ENCODE measurements around the genes ZNF345, CATSPERG and ACTN4.

GRCh38 chr19:36605413-36606140 is 464 bp downstream of the ZNF382 start:
- PRO-cap, result unidirectional peak, minus-strand start at chr19:36605638
CAGE:
- cytosol, long polyA minus RNA, result no peak
- cytosol, long polyA plus RNA, result no peak
- long polyA plus RNA, result no peak
- nucleus, long polyA minus RNA, result no peak
- nucleus, long polyA plus RNA, result no peak

- PRO-cap, result no peak
CAGE:
- cytosol, long polyA minus RNA, result no peak
- cytosol, long polyA plus RNA, result no peak
- long polyA plus RNA, result no peak
- nucleus, long polyA minus RNA, result no peak
- nucleus, long polyA plus RNA, result no peak
Observed at GRCh38 chr19:36689262-36689705, 1.9 kb downstream of the ZNF567 start.

DNA sequence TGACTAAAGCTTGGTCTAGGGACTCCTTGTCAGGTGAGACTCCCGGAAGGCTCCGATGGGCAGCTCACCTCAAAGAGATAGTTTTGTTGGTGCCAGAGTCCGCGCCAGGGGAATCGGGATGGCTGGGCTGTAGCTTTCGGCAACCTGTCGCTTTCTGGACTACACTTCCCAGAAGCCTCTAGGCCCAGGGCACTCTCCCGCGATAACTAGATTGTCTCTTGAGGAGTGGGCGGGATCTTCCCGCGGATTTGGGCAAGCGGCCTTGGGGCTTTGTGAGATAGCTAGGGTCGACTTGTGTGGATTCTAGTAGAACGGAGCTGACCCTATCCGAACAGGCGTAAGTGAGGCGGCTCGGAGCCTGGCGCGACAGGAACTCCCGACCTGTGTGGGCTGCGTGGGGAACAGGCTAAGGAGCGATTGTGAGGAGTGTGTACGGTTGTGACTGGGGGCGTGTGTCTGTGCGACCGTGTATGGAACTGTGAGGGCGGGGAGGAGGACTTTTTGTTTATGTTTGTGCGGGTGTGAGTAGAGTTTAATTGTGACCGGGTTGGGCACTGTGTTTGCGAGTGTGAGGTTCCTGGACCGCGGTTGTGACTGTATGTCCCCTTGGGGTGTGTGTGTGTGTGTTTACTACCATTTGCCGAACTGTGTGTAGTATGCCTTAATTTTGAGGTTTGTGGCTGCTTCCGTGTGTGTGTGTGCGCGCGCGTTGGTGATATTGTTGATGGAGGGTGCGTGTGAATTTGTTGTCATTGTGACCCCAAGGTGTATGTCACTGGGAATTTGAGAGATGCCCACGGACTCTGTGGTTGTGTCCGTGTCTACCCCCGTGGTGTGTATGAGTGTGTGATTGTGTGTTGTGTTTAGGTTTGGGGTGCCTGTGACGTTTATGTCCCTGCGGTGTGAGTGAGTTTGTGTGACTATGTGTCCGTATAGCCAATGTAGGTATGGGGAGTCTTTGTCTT is at the start of gene ZNF345:
Gene ZNF345 (plus strand): TSS at position 245 of the 965 bp plus-strand sequence.
- PRO-cap, result bidirectional peak, plus-strand start at position 255 of the sequence, minus-strand start at position 156 of the sequence; unidirectional peak, minus-strand start at position 472 of the sequence
CAGE:
- cytosol, long polyA minus RNA, result start-site peak on the plus strand centred at position 248 of the sequence, 55 bp wide, 34 reads
- cytosol, long polyA plus RNA, result start-site peak on the plus strand centred at position 257 of the sequence, 68 bp wide, 23 and 24 reads in 2 replicates
- long polyA plus RNA, result no peak
- nucleus, long polyA minus RNA, result start-site peak on the minus strand centred at position 149 of the sequence, 62 bp wide, 115 reads; start-site peak on the plus strand centred at position 256 of the sequence, 22 bp wide, 159 reads
- nucleus, long polyA plus RNA, result start-site peak on the plus strand centred at position 255 of the sequence, 24 bp wide, 25 and 44 reads in 2 replicates

DNA sequence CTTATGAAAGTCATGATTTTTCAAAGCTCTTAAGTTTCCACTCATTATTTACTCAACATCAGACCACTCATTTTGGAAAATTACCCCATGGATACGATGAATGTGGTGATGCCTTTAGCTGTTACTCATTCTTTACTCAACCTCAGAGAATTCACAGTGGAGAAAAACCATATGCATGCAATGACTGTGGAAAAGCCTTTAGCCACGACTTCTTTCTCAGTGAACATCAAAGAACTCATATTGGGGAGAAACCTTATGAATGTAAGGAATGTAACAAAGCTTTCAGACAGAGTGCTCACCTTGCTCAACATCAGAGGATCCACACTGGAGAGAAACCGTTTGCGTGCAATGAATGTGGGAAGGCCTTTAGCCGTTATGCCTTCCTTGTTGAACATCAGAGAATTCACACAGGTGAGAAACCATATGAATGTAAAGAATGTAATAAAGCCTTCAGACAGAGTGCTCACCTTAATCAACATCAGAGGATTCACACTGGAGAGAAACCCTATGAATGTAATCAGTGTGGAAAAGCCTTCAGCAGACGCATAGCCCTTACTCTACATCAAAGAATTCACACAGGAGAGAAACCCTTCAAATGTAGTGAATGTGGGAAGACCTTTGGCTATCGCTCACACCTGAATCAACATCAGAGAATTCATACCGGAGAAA is 18.0 kb downstream of the ZNF527 start:
- PRO-cap, result no peak
CAGE:
- cytosol, long polyA minus RNA, result no peak
- cytosol, long polyA plus RNA, result no peak
- long polyA plus RNA, result no peak
- nucleus, long polyA minus RNA, result no peak
- nucleus, long polyA plus RNA, result no peak

DNA sequence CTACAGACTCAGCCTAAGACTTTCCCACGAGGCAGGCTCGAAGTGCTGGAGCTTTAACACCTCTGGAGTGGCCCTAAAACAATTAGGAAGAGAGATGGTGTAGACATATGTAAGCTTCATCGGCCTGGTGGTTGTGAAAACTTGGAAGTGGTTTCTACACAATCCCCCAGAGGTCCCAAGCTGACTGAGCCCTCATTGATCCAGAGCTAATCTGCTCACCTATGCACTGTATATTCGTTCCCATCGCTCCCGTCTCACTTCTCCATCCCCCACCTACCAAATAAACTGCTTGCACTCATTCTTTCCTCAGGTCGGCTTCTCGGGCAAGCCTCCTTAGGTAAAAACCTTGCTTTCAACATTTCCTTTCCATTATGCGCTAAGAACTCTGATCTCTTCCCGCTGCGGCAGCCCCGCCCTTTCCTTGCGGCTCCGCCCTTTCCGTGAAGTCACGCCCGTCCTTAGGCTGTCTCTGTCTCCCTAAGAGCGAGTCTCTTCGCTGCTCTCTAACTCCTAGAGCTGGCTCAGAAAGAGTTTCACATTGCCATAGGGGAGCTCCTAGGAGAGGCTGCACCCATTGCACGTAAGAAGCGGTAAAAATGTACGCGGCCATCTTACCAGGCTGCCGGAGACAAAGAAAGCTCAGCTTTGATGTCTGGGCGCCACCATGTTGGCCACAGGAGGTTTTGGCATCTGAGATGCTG is 621 bp upstream of the ZNF793 start:
- PRO-cap, result bidirectional peak, plus-strand start at position 609 of the sequence, minus-strand start at position 633 of the sequence
CAGE:
- cytosol, long polyA minus RNA, result no peak
- cytosol, long polyA plus RNA, result no peak
- long polyA plus RNA, result no peak
- nucleus, long polyA minus RNA, result no peak
- nucleus, long polyA plus RNA, result no peak

DNA sequence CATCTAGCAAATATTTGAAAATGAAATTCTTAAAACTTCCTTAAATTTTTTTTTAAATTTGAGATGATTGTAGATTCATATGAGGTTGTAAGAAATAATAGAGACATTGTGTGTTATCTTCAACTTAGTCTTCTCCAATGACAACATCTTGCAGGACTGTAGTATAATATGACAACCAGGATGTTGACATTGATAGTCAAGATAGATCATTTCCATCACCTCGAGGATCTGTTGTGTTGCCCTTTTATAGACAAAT is 1.2 kb downstream of the ZNF540 start:
- PRO-cap, result no peak
CAGE:
- cytosol, long polyA minus RNA, result no peak
- cytosol, long polyA plus RNA, result no peak
- long polyA plus RNA, result no peak
- nucleus, long polyA minus RNA, result no peak
- nucleus, long polyA plus RNA, result no peak

DNA sequence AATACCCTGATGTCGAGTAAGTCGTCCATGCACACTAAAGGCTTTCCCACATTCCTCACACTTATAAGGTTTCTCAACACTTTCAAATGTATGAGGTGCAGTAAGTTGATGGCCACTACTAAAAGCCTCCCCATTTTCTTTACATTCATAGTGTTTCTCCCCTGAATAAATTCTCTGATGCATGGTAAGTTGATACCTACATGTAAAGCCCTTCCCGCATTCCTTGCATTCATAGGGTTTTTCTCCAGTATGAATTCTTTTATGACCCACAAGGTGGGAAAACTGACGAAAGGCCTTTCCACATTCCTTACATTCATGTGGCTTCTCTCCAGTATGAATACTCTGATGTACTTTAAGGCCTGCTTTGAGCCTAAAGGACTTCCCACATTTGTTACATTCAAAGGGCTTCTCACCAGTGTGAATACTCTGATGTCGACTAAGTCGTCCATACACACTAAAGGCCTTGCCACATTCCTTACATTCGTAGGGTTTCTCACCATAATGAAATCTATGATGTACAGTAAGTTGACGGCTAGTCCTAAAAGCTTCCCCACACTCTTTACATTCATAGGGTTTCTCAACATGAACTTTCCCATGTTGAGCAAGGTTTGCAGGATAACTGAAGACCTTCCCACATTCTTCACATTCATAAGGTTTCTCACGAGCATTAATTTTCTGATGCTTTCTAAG is 20.4 kb downstream of the ZNF607 start:
- PRO-cap, result no peak
CAGE:
- cytosol, long polyA minus RNA, result no peak
- cytosol, long polyA plus RNA, result no peak
- long polyA plus RNA, result no peak
- nucleus, long polyA minus RNA, result no peak
- nucleus, long polyA plus RNA, result no peak

GRCh38 chr19:38005430-38006882 is 98.9 kb downstream of the SIPA1L3 start:
- PRO-cap, result no peak
CAGE:
- cytosol, long polyA minus RNA, result no peak
- cytosol, long polyA plus RNA, result no peak
- long polyA plus RNA, result no peak
- nucleus, long polyA minus RNA, result no peak
- nucleus, long polyA plus RNA, result no peak

- PRO-cap, result no peak
CAGE:
- cytosol, long polyA minus RNA, result no peak
- cytosol, long polyA plus RNA, result no peak
- long polyA plus RNA, result no peak
- nucleus, long polyA minus RNA, result no peak
- nucleus, long polyA plus RNA, result no peak
Observed at GRCh38 chr19:38024904-38025696, 118.1 kb downstream of the SIPA1L3 start.

- PRO-cap, result unidirectional peak, plus-strand start at chr19:38060132
CAGE:
- cytosol, long polyA minus RNA, result no peak
- cytosol, long polyA plus RNA, result no peak
- long polyA plus RNA, result no peak
- nucleus, long polyA minus RNA, result no peak
- nucleus, long polyA plus RNA, result no peak
Observed at GRCh38 chr19:38059950-38060381, 153.0 kb downstream of the SIPA1L3 start.

DNA sequence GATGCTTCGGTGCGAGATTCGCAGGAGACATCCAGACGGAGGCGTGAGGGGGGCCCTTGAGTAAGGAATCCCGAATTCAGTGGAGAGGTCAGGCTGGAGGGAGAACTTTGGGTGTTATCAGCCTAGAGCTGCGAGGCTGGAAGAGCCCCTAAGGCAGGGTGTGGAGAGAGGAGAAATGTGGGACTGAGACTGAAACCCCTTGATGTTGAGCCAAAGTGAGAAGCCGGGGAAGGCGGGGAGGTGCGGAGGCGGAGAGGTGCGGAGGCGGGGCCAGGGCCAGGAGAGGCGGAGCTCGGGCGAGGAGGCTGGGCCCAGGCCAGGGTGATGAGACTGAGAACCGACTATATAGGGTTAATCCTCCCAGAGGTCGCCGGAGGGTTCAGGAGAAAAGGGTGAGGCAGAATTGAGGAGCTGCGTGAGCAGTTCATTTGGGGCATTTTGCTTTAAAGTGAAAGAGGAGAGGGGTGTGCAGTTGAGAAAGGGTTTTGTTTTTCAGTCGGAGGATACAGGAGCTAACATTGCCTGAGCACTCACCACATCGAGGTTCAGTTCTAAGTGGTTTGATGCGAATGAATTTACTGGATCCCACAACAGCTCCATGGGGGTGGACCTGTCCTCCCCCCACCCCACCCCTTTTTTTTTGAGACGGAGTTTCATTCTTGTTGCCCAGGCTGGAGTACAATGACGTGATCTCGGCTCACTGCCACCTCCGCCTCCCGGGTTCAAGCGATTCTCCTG is 40.3 kb downstream of the DPF1 start:
- PRO-cap, result no peak
CAGE:
- cytosol, long polyA minus RNA, result no peak
- cytosol, long polyA plus RNA, result no peak
- long polyA plus RNA, result no peak
- nucleus, long polyA minus RNA, result no peak
- nucleus, long polyA plus RNA, result no peak

DNA sequence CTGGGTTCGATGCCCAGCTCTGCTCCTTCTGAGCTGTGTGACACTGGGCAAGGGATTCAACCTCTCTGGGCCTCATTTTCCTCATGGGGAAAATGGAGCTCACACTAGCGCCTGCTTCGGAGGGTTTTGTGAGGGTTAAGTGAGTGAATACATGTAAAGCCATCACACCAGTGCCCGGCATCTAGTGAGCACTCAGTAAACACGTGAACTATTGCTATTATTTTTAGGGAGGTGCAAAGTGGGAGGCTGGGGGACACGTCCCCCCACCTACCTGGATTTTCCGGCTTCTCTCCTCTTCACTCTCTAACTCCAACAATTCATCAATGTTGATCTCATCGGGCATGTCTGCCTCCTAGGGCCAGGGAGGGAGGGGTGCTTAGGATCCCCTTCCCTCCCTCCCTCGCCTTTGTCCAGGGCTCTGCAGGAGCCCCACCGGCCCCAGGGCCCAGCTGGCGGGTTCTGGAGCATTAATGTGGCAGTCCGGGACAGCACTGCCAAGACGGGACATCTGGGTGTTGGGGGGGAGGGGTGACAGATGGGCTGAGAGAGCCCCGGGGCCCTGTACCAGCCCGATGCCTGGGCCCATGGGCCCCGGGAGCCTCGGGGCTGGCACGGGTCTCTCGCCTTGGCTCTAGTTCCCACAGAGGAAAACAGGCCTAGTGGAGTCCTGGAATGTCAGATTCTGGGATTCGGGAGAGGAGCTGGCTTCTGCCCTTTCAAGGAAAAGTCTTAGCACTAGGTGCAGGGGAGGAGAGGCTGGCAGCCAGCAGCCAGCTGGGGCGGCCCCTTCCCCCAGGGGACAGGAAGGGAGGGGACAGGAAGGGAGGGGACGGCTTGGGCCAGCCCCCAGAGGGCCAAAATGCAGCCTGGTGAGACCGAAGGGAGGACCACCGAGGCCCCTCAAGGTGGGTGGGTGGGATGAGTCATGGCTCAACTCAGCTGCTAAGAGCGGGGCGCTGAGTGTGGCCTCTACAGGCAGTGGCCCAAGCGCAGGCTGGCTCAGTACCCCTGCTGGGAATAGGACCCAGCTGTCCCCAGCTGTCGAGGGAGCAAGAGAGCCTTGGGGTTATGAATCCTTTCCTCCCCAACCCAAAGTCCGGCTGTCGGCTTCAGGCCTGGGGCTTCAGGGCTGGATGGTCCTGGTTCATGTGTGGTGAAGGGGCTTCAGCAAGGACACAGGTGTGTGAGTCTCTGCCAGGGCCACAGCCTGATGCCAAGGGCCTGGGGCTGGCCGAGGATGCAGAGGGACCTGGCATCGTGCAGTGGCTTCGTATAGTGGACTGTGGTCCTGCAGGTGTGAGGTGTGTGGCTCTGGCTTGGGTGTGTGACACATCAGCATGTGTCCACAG is 3.1 kb downstream of the PPP1R14A start:
- PRO-cap, result no peak
CAGE:
- cytosol, long polyA minus RNA, result no peak
- cytosol, long polyA plus RNA, result no peak
- long polyA plus RNA, result no peak
- nucleus, long polyA minus RNA, result no peak
- nucleus, long polyA plus RNA, result no peak

GRCh38 chr19:38277360-38278087 is 13.2 kb downstream of the SPINT2 start:
- PRO-cap, result bidirectional peak, plus-strand start at chr19:38278165, minus-strand start at chr19:38277932
CAGE:
- cytosol, long polyA minus RNA, result no peak
- cytosol, long polyA plus RNA, result no peak
- long polyA plus RNA, result no peak
- nucleus, long polyA minus RNA, result no peak
- nucleus, long polyA plus RNA, result no peak

- PRO-cap, result no peak
CAGE:
- cytosol, long polyA minus RNA, result no peak
- cytosol, long polyA plus RNA, result no peak
- long polyA plus RNA, result no peak
- nucleus, long polyA minus RNA, result no peak
- nucleus, long polyA plus RNA, result no peak
Observed at GRCh38 chr19:38321317-38322487, 2.1 kb downstream of the KCNK6 start.

DNA sequence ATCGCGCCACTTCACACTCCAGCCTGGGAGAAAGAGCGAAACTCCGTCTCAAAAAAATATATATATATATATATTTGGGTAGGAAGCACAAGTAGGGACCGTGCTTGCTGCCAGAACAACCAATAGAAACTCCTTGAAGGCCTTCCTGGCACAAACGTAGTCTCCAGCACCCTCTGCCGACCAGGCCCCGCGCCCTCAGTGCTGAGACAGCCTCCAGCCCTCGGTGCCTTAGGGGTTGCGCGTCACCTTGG is 218 bp upstream of the CATSPERG start:
- PRO-cap, result bidirectional peak, plus-strand start outside the sequence, minus-strand start at position 200 of the sequence
CAGE:
- cytosol, long polyA minus RNA, result no peak
- cytosol, long polyA plus RNA, result no peak
- long polyA plus RNA, result no peak
- nucleus, long polyA minus RNA, result no peak
- nucleus, long polyA plus RNA, result no peak

- PRO-cap, result bidirectional peak, plus-strand start at chr19:38335857, minus-strand start at chr19:38335686; bidirectional peak, plus-strand start at chr19:38336449, minus-strand start at chr19:38336331
CAGE:
- cytosol, long polyA minus RNA, result no peak
- cytosol, long polyA plus RNA, result no peak
- long polyA plus RNA, result start-site peak on the plus strand at chr19:38336405-38336545, 6 and 13 reads in 2 replicates
- nucleus, long polyA minus RNA, result start-site peak on the plus strand at chr19:38336420-38336573, 52 reads
- nucleus, long polyA plus RNA, result no peak
Observed at GRCh38 chr19:38335738-38336751, at the start of gene CATSPERG. CATSPERG (plus strand) TSS chr19:38335830.

GRCh38 chr19:38388529-38388613 is 126 bp upstream of the SPRED3 start:
- PRO-cap, result no peak
CAGE:
- cytosol, long polyA minus RNA, result no peak
- cytosol, long polyA plus RNA, result no peak
- long polyA plus RNA, result no peak
- nucleus, long polyA minus RNA, result no peak
- nucleus, long polyA plus RNA, result no peak

DNA sequence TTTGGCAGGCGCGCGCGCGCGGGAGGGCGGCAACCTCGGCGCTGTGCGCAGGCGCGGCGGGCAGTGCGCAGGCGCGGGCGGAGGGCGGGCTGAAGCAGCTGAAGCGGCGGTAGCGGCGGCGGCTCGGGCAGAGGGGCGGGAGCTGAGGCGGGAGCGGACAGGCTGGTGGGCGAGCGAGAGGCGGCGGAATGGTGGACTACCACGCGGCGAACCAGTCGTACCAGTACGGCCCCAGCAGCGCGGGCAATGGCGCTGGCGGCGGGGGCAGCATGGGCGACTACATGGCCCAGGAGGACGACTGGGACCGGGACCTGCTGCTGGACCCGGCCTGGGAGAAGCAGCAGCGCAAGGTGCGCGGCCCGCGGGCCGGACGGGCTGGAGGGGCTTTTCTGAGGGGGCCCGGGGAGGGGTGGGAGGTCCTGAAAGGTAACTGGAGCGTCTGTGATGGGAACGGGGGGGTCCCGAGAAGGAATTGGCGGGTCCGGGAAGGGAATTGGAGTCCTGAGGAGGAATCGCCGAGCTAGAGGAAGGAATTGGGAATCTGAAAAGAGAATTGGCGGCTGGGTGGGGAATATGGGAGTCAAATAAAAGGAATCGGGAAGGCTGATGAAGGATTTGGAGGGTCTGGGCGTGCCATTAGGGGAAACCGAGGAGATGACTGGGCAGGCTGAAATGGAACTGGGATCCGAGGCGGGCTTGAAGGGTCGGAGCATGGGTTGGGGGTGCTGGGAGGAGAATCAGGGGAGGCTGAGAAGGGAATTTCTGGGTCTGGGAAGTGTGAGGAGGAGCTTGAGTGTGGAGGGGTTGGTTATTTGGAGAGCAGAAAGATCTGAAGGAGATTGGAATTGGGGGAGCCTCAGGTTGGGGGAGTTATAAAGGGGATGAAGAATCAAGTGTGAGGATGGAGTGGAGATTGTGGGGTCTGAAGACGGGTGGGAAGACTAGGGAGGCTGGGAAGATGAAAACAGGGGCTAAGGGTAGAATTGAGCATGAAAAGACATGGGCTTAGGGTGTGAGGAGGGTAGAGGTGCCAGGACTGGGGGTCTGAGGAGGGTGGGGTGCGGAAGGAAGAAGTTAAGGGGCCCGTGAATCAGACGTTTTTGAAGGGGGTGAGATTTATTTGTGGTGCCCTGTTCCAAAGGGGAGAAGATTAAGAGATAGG is at the start of gene ACTN4:
Gene ACTN4 (plus strand): TSS at position 92 of the 1,162 bp plus-strand sequence.
- PRO-cap, result bidirectional peak, plus-strand start at position 130 of the sequence, minus-strand start outside the sequence
CAGE:
- cytosol, long polyA minus RNA, result start-site peak on the plus strand centred at position 130 of the sequence, 10 bp wide, 345 reads
- cytosol, long polyA plus RNA, result start-site peak on the plus strand centred at position 133 of the sequence, 107 bp wide, 2,932 and 2,129 reads in 2 replicates
- long polyA plus RNA, result start-site peak on the plus strand centred at position 173 of the sequence, 208 bp wide, 9,035 and 7,786 reads in 2 replicates
- nucleus, long polyA minus RNA, result start-site peak on the minus strand centred at position 580 of the sequence, 53 bp wide, 21 reads; start-site peak on the minus strand centred at position 788 of the sequence, 77 bp wide, 5 reads
- nucleus, long polyA plus RNA, result no peak

- PRO-cap, result no peak
CAGE:
- cytosol, long polyA minus RNA, result no peak
- cytosol, long polyA plus RNA, result no peak
- long polyA plus RNA, result no peak
- nucleus, long polyA minus RNA, result no peak
- nucleus, long polyA plus RNA, result no peak
Observed at GRCh38 chr19:38676048-38677172, 29.0 kb downstream of the ACTN4 start.

- PRO-cap, result no peak
CAGE:
- cytosol, long polyA minus RNA, result no peak
- cytosol, long polyA plus RNA, result no peak
- long polyA plus RNA, result no peak
- nucleus, long polyA minus RNA, result no peak
- nucleus, long polyA plus RNA, result no peak
Observed at GRCh38 chr19:38726689-38727287, 17.5 kb downstream of the CAPN12 start.

Measured in endothelial cell of umbilical vein (primary cell).